Retinal pigment epithelial cell (primary cell): ENCODE data around the gene DNTT.

DNA sequence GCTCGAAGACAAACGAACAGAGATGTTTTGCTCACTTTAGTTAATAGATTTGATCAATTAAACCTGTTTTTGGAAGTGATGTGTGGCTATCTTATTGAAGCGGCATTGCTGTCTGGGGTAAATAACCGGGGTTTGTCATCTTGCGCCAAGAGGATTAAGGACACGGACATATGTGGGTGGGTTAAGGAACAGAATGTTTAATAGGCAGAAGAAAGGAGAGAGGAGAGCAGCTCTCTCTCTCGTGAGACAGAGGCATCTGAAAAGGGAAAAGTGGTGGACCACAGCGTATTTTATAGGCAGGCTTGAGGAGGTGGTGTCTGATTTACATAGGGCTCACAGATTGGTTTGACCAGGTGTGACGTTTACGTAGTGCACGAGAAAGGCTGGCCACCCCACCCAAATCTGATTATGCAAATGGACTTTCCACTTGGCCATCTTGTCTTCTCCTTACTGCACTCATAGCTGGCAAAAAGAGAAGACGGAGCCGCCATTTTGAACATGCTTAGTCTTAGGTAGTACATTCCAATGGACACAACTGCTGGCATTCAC, 11.0 kb downstream of the RBP4 start:
- RRBS, result no CpG with 5 or more reads among the region's 13 CpGs

- RRBS, result no CpG with 5 or more reads among the region's 2 CpGs
These were observed 2.5 kb downstream of the FRA10AC1 start for GRCh38 chr10:93699864-93700408.

DNA sequence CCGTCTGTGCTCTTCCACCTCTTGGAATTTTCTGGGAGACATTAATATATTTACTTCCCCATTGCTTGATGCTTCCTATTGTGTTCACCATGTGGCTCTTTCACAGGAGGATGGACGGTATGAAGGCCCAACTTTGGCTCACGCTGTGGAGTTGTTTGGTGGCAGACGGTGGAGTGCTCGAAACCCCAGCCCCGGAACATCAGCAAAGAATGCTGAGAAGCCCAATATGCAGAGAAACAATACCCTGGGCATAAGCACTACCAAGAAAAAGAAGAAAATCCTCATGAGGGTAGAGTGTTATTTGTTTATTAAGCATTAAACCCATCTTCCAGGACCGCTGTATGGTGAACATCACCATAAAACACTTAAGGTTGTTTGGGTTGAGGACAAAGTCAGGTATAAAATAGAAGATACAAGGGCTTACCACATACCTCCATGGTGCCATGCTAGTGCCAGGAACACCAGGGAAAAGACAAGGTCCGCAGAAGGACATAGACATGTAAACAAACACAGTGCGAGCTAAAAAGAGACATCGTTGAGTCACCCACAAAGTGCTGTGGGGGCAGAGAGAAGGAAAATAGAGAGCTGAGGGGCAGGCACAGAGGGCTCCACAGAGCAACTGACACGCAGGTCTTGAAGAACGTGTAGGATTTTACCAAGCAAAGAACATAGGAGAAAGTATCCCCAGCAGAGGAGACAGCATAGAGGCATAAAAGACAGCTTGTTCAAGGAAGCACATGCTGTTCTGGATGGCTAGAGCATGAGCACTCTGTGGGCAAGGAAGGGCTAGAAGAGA, 110.3 kb downstream of the NOC3L start:
- RRBS, result no CpG with 5 or more reads among the region's 12 CpGs

GRCh38 chr10:95277906-95278608, 12.7 kb downstream of the PDLIM1 start:
- RRBS, result no CpG with 5 or more reads among the region's 3 CpGs

DNA sequence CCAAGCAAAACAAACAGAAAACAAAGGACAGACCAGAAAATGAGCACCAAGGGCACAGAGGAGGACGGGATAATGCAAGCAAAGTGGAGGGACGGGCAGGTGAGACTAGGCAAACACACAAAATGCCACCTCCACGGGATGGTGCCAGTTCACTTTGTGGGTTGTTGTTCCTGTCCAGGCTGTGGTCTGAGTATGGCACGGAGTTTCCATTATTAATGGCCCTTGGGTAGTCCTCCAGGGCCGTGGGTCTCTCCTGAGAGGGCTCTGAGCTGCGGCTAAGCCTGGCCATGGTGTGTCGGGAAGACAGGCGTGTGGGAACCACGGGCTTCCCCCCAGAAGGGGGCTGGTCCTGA, 64.7 kb upstream of the PDLIM1 start:
- RRBS, result no CpG with 5 or more reads among the region's 9 CpGs

DNA sequence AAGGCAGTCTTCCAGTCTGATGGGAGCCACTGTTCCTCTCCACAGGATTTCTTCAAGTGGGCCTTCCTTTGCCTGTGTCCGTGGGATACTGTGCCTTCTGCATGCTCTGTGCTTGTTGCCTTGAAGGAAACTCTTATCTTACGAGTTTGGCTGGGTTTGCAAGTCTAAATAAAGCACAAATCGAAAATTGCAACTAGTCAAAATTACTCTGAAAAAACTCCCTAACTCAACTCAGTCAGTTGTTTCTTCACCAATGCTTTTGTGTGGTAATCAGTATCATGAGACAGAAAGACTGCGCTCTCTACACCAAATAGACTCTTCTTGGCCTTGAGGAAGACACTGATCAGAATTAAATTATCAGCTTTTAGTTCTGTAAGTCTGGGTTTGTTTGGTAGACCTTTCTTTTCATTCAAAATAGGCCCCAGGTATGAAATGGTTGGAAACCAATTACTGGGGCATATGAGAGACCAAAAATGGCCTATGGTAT, 102.1 kb upstream of the PDLIM1 start:
- RRBS, result no CpG with 5 or more reads among the region's 4 CpGs

DNA sequence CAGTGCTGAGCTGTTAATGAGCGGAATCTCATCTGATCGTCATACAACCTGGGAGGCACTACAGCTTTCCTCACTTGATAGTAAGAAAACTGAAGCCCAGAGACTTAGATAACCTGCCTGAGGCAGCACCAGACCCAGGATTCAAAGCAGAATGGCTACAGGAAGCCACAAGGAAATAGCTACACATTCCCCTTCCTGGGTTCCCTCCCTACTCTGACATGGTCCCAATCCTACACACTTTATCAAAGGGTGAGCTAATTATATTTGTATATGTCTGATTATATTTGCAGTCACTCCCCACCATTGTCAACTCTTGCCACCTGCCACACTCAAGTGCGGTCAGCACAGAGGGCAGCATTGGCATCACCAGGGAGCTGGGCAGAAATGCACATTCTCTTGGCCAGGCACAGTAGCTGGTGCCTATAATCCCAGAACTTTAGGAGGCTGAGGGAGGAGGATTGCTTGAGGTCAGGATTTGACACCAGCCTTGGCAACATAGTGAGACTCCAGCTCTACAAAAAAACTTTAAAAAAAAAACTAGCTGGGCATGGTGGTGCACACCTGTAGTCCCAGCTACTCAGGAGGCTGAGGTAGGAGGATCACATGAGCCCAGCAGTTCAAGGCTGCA, 114.1 kb upstream of the PDLIM1 start:
- RRBS, result no CpG with 5 or more reads among the region's 3 CpGs

GRCh38 chr10:95412446-95413161, 121.8 kb upstream of the PDLIM1 start:
- RRBS, result no CpG with 5 or more reads among the region's 8 CpGs

DNA sequence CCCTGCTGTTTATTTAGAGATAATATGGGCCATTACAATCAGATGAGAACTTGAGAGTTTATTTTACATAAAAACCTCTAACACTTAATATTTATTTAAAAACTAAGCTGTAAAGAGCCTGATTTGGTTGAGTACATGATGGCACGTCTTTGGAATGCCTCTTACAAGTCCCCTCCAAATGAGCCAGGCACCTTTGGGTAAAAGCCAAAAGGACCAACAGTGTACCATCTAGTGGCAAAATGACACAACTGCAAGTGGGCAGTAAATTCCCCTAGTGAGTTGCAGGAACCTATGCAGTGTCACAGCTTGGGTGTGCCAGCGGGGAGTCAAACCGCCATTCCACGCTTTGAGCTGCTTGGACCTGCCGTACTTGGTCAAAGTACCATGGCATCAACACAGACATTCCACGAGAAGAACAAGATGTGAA, 115.3 kb downstream of the SORBS1 start:
- RRBS, result no CpG with 5 or more reads among the region's 6 CpGs

DNA sequence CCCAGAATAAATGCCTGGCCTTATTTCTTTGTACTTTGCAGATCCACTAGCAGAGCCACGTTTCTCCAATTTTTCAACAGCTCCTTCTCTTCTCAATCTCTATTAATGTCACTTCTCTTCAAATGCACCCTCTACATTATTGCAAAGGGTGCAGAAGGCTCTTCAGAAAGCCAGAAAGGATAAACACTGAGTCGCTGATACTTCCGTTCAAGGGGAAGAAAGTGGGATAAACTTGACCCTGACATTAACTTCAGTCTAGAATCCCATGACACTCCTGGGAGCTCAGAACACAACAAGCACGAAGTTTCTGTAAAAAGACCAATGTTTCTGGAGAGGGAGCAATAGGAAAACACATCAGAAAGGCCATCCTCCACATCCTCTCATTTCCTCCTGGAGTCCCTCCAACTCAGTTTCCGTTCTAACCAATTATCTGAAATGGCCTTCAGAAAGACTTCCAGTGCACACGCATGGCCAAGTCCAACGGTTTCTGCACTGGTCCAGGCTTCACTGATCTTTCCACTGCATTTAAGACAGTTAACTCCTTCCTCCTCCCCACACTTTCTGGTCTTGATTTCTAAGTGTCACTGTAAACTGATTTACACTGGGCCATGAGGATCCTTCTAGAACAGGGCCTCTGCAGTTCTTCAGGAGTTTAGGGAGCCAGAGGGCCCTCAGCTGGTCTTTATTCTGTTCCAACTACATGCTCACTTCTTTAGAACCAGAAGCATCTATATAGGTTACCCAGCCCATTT, 113.4 kb downstream of the SORBS1 start:
- RRBS, result no CpG with 5 or more reads among the region's 7 CpGs

DNA sequence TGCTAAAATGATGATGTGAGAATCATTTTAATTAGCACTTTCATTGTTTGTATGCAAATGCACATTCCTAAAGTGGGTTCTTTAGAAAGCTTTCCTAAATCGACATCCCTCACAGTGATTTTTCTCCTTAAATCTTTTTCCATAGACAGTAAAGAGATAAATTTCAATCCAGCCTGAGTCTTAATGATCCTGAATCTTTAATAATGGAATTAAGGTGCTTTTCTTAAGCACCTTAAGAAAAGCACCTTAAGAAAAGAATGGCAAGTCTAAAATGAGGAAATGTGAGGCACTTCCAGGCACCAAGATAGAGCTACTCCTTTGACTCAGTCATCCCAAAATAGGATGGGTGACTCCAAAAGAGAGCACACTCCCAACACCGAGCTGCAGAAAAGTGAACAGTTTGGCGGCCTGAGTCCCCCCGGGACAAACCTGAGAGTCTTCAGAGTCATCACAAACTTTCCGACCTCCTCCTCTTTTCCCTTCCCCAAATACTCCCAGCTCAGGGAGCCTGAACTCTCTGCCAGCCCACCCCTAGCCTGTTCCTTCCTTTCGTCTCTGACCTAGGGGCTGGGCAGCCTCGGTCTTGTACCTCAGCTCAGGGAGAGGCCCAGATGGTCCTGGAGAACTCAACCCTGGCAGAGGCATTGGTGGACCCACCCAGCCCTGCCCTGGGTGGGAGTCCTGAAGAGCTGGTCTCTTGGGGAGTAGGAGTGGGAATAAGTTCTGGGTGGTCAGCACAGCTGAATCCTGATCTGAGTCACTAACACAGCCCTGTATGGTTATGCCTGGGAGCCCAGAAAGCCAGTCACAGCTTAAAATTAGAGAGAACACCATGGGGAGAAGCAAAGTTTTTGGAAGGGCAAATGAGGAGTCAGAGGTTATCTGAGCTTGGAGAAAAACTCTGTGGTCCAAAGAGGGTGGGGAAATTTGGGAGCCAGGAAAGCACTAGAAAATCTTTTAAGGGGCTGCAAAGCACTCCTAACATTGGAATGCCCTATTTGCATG, 84.2 kb downstream of the SORBS1 start:
- RRBS, result no CpG with 5 or more reads among the region's 7 CpGs

GRCh38 chr10:95518661-95519592, 42.2 kb downstream of the SORBS1 start:
- RRBS, result no CpG with 5 or more reads among the region's 8 CpGs

GRCh38 chr10:95522140-95522733, 38.9 kb downstream of the SORBS1 start:
- RRBS, result no CpG with 5 or more reads among the region's 4 CpGs

DNA sequence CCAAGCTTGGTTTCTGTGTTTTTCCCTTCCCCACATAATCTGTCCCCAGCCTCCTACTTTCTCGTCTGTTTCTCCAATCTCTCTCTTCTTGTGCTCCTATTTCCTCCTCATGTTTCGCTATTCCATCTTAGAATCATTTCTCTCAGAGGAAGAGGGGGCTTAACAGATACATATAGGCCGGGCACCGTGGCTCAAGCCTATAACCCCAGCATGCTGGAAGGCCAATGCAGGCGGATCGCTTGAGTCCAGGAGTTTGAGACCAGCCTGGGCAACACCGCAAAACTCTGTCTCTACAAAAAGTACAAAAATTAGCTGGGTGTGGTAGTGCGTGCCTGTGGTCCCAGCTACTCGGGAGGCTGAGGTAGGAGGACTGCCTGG, 3.4 kb downstream of the SORBS1 start:
- RRBS, result no CpG with 5 or more reads among the region's 9 CpGs

DNA sequence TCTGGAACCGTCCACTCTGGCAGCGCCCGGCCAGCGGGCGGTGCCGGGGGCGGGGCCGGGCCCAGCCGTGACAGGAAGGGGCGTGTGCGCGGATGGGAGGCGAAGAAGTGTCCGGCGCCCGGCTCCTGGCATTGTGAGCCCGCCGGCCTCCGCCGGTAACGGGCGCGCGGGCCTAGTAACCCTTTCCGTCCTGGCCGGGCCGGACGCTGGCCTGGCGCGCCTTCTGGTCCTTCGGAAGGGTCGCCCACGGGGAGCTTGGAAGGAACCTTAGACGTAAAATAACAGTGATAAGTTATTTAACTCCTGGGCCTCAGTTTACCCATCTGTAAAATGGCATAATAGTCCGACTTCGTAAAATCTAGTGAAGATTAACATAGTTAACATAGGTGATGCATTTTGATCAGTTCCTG, 312 bp upstream of the SORBS1 start:
- RRBS, result 1% methylated on average over 7 of the region's 36 CpGs

DNA sequence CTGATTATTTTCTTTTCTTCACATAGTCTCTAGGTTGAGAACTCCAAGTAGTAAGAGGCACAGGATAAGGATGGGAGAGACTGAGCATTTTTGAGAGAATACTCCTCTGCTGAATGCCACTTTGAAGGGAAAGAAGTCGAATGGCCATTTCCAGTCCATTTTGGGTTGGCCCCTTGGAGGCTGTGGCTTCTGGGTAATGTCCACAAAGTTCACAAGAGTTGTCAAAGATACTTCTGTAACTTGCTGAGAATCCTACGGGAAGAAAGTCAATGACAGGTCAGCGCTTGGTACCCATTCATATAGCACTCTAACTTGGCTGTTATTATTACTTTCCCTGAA, 7.5 kb upstream of the ALDH18A1 start:
- RRBS, result no CpG with 5 or more reads among the region's 3 CpGs

- RRBS, result no CpG with 5 or more reads among the region's 2 CpGs
These were observed 33.3 kb upstream of the CC2D2B start for GRCh38 chr10:95874205-95875180.

- RRBS, result no CpG with 5 or more reads among the region's 11 CpGs
These were observed at the start of gene DNTT for GRCh38 chr10:96304123-96304666. Gene DNTT (plus strand): TSS chr10:96304434.

DNA sequence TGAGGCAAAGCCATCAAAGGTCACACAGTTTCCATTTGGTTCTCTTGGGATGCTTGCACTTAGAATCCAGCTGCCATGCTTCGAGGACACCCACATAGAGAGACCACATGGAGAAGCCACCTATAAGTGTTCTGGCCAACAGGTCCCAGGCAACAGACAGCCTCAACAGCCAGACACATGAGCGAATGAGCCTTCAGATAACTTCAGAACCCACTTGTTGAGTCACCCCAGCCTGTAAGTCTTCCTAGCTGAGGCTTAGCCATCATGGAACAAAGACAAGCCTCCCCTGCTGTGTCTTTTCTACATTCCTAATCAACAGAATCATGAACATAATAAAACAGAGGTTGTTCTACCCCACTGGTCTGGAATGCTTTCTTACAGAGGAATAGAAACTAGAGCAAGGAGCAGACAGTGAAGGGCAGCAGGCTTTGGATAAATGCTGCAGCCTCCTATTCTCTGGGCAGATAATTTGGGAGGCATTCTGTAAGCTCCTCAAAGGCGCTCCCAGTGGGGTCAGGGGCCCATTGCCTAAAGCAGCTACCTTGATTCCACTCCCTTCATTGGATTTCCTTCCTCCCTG, 4.7 kb downstream of the TLL2 start:
- RRBS, result no CpG with 5 or more reads among the region's 3 CpGs